Skeletal muscle cell (primary cell): Measurements from ENCODE around the genes KCNN2 and SNX2.

DNA sequence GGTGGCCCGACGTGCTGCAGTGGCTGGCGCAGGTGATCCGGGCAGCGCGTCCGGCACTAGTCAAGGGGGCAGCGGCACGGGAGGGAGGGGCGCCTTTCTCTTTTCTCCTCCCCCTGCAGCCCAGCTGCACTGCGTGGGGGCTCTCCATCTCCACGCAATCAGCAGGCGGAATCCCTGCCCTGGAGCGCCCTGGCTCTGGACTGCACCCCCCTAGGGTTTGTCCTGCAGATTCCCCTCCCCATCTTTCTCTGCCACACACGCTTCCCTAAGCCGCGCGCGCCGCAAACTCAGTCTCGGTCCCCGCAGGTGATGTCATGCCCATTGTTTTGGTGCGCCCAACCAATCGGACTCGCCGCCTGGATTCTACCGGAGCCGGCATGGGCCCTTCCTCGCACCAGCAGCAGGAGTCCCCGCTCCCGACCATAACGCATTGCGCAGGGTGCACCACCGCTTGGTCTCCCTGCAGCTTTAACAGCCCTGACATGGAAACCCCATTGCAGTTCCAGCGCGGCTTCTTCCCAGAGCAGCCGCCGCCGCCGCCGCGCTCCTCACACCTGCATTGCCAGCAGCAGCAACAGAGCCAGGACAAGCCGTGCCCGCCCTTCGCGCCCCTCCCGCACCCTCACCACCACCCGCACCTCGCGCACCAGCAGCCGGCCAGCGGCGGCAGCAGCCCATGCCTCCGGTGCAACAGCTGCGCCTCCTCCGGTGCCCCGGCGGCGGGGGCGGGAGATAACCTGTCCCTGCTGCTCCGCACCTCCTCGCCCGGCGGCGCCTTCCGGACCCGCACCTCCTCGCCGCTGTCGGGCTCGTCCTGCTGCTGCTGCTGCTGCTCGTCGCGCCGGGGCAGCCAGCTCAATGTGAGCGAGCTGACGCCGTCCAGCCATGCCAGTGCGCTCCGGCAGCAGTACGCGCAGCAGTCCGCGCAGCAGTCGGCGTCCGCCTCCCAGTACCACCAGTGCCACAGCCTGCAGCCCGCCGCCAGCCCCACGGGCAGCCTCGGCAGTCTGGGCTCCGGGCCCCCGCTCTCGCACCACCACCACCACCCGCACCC is at the start of gene KCNN2:
KCNN2 (plus strand) TSS at position 413 of the 1,054 bp plus-strand sequence.
- RRBS, result 1% methylated on average over 26 of the region's 95 CpGs

- RRBS, result no CpG with 5 or more reads among the region's 1 CpG
Observed at GRCh38 chr5:114478419-114478618, 116.4 kb downstream of the KCNN2 start.

DNA sequence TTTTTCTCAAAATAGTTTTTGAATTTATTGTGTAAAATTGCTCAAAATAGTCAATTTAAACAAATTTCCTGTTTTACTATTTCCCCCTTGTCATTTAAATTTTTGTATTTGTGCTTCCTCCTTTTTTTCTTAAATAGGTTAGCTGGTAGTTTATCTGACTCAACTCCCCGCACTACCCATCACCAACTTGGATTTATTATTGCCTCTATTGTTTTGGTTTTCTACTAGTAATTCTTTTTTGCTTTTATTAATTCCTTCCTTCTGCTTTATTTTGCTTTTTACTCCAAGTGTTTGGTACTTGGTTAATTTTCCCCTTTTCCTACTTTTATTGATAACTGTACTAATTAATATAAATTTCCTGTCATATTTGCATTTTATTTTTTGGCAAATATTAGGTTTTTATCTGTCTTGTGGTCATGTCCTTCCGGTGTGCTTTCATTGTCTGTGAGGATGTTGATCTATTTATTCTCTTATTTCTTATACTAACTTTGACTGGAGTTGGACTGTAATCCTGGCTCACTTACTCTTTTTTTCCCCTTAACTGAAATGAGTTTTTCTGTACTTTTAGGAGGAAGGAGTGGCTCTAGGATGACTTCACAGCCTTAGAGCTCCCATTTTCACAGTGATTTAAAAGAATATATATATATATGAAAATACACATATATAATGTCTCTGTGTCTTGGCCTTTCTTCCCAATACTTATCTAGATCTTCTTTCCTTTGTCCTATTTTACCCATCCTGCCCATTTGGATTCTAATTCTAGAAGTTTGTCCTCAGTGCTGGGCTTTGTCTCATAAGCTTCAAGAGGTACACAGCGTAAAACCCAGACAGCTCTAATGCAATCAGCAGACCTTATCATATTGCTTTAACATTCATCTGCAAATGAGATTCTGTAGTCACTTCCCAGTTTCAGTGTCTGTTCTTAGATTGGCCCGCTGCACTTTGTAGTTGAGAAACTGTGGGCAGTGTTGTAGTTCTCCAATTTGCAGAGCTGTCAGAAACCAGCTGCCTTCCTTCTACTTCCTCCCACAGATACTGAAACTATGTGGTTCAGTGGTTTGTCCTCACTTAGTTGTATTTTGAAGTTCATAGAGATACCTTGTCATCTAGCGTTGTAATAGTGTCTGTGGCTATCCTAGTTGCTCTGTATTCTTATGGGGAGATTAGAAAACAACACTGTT is 39.2 kb upstream of the TRIM36 start:
- RRBS, result no CpG with 5 or more reads among the region's 5 CpGs

- RRBS, result no CpG with 5 or more reads among the region's 5 CpGs
Observed at GRCh38 chr5:115418621-115419176, 122.2 kb upstream of the CCDC112 start.

DNA sequence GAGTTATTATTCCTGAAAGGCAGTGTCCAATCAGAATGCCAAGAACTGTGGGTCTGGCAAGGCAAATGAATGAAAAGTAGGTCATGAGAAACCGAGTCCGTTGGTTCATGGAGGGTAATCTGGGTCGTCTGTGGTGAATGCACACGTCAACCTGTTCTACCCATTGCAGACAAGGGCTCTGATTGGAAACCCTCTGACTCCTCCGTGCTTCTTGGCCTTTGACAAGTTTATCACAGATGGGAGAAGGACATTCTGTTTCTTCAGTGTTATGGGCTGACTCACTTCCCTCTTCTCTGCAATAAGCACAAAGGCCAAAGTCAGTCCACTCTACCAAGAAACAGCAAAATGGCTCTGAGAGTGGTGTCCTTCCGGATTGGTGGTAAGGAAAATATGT is 89.4 kb downstream of the FEM1C start:
- RRBS, result no CpG with 5 or more reads among the region's 6 CpGs

DNA sequence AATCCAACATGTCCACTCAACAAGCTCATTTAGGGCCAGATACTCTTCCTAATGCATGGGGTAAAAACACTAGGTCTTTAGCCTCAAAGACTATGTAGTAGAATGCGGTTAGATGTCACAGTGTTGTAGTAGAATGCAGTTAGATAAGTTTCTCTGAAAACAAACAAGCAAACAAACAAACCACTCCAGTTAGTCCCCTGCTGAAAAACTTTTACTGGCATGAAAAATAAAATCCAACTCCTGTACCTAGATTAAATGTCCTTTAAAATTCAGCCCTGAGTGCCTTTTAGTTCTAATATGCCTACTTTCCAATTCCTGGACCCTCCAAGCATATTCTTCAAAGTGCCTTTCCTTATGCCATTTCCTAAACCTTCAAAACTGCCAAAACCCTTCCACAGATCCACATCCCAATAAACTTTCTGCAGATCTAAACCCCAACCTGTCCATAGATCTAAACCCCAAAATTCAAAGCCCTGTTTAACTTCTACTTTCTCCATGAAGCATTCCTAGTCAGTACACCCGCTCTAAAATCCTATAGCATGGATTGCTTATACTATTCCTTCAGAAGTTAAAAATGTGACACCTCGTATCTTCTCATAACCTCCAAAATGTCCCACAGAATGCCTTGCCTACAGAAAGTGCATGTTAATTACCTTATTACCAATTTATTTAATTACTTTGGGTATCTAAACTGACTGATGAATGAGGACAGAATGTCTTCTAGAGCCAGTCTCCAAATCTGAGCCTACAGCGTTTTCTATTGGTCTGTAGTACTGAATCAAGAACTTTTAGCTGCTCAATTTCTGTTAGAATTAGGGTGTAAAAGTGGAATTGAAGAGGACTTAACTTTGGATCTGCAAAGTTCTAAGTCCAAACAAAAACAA is 5.9 kb downstream of the FEM1C start:
- RRBS, result no CpG with 5 or more reads among the region's 4 CpGs

DNA sequence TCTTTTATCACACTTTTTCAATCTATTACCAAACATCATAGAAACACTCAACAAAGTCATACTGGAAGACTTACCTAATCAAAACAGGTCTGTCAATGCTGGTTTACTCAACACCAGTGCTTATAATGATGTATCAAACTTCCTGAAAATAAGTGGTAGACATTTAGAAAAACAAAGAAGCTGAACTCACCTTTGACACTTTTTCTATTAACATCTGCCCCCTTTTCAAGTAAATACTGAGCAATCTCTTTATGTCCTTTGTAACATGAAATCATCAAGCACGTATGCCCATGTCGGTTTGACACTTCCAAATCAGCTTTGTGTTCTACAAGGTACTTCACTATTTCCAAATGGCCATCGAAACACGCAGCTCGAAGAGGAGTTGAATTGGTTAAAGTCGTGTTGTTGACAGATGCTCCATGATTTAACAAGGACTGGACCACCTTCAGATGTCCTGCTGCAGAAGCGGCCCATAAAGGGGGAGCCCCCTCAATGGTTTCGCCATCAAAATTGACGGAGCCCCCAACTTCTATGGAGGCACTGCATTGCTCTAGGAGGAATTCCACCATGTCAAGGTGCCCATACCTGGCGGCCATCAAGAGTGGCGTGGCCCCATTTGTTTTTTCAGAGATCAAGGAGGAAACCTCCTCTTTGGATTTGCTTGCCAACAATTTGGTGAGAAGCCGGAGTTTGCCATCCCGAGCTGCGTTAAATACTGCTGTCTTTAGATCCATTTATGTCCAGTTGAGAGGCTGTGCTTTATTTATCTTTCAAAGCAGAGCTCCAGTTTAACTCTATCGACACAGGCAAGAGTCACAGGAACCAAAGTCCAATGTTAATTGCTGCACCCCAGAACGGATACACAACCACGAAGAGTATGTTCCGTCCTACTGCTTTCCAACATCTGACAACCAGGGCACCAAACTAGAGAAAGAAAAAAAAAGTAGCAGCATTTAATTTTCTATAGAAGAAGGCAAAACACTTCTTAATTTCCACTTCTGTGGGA is 1.5 kb downstream of the FEM1C start:
- RRBS, result no CpG with 5 or more reads among the region's 18 CpGs

DNA sequence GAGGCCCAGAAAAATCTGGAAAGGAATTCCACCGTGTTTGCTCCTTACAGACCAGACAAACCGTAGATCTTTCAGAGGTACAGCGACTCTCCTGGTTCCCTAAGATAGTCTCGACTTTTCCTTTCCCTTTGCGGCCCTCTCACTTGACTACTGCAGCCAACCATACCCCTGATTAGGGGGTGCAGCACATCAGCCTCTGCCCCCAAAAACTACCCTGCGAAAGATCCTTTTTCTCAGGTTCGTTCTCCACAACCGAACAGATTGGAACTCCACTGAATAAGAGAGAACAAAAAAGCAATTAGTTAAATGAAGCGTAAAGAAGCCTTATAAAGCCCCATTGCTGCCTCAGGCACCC is 329 bp upstream of the TICAM2 start:
- RRBS, result no CpG with 5 or more reads among the region's 9 CpGs

DNA sequence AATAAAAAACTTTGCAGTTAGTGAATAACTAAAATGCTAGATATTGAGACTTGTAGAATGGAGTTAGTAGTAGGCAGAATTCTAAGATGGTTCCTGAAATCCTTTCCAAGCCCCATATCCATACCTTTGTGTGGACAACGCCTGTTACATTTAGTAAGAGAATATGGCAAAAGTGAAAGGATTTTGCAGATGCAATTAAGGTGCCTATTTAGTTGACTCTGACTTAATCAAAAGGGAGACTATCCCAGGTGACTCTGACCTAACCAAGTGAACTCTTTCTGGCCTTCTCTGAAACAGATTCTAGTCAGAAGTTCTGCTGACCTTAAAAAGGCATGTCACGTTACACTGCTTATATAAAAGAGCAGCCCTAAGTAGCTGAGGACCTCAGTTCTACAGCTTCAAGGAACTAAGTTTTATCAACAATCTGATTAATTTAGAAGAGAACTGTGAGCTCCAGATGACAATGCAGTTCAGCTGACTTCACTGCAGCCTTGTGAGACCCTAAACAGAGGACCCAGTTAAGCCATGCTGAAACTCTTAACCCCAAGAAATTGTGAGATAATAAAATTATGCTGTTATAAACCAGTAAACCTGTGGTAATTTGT is 5.7 kb upstream of the TICAM2 start:
- RRBS, result no CpG with 5 or more reads among the region's 2 CpGs

- RRBS, result no CpG with 5 or more reads among the region's 7 CpGs
Observed at GRCh38 chr5:116166273-116166924, 81.6 kb downstream of the COMMD10 start.

DNA sequence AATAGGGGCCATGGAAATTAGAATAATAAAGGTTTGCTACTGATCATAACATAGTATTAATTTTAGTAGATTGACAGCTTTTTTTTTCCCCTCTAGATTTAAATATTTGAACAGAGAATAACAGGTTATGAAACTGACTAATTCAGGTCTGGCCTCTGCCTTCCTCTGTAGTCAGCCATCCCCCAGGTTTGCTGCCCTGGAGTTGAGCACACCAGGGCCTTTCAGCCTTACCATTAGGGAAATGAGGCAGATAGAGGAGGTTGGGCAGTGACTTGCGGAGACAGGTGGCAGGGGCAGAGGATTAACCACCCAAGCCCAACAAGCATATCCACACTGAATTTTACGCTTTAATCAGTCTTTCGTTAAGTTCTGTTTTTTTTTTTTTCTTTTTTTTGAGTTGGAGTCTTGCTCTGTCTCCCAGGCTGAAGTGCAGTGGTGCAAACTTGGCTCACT is 80.1 kb upstream of the TNFAIP8 start:
- RRBS, result no CpG with 5 or more reads among the region's 3 CpGs

- RRBS, result no CpG with 5 or more reads among the region's 4 CpGs
Observed at GRCh38 chr5:119341416-119341986, 14.3 kb upstream of the TNFAIP8 start.

GRCh38 chr5:119420163-119420673 is 32.1 kb upstream of the HSD17B4 start:
- RRBS, result no CpG with 5 or more reads among the region's 3 CpGs

- RRBS, result no CpG with 5 or more reads among the region's 3 CpGs
Observed at GRCh38 chr5:119511328-119511877, 59.1 kb downstream of the HSD17B4 start.

DNA sequence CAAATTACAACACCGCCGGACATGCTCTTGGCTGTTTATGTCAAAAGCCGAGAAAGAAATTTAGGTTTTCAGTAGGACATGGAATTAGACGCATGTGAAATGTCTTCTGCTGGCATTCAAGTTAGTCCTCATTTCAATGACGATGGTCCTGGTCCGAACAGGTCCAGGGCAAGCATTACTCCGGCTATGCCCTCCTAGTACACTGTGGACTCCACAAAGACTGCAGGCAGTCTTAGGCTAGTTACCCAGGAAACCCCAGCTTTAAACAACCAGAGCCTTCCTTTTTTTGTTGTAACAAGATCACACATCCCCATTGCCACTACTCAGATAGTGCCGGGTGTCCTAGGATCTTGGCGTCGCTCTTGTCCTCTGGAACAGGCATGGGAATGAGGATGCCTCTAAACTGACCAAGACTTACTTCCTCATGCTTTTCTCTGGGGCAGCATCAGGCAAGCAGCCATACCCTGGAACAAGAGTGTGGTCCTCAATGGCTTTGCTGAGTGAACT is 1.5 kb upstream of the SNCAIP start:
- RRBS, result no CpG with 5 or more reads among the region's 10 CpGs

DNA sequence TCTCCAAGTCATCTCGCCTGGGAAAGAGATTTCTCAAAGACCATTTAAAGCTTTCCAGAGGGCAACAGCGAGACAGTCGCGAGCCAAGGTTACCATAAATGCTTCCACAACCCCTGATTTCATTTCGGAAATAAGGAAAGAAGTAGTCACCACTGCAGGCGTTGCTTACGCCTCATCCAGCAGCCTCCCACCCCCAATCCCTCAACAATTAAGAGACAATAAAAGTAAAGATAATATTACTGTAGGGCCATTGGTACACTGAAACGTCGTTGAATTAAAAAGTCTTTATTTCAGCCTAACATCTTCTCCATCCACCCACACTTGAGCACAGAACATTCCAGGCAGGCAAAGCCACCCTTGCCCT is 1.0 kb upstream of the SNCAIP start:
- RRBS, result no CpG with 5 or more reads among the region's 9 CpGs

- RRBS, result under 1% methylated on average over 7 of the region's 65 CpGs
Observed at GRCh38 chr5:122774951-122775812, at the start of gene SNX2. TSS of gene SNX2 (plus strand) at chr5:122775080.

GRCh38 chr5:122877706-122878555 is 32.5 kb downstream of the SNX24 start:
- RRBS, result no CpG with 5 or more reads among the region's 5 CpGs

DNA sequence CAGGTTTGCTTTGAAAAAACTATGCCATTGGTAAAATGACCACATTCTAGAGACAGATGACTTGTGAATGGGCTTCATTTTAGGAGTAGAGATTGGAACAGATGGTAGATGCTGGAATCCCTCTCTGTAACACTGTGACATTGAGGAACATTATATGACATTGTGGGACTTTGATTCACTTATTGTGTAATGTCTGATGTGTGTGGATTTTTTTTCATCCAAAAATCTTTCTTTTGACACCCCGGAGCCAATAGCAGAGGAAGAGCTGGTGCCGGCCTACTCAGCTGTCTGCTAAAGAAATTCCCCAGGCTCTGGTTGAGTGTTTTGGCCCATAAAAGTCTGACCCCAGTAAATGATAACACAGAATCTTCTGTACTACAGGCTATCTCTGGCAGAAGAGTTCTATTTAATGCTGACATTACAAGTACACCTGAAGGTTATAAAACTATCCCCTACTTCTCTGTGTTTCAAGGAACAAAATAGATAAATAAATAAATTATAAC is 6.4 kb upstream of the CEP120 start:
- RRBS, result no CpG with 5 or more reads among the region's 2 CpGs